Metanephros (tissue), 2 donors: ENCODE measurements around a stretch of chr17.

DNA sequence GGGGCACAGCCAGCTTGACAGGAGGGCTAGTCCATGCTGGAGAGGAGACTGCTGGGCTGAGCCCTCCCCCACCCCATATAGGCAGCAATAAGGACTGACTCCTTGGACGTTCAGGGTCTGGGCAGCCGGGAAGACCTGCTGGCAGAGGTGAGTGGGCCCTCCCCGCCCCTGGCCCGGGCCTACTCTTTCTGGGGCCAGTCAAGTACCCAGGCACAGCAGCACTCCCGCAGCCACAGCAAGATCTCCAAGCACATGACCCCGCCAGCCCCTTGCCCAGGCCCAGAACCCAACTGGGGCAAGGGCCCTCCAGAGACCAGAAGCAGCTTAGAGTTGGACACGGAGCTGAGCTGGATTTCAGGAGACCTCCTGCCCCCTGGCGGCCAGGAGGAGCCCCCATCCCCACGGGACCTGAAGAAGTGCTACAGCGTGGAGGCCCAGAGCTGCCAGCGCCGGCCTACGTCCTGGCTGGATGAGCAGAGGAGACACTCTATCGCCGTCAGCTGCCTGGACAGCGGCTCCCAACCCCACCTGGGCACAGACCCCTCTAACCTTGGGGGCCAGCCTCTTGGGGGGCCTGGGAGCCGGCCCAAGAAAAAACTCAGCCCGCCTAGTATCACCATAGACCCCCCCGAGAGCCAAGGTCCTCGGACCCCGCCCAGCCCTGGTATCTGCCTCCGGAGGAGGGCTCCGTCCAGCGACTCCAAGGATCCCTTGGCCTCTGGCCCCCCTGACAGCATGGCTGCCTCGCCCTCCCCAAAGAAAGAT is 8.6 kb upstream of the ABCC3 start:
- RAMPAGE, long total RNA: no peak

DNA sequence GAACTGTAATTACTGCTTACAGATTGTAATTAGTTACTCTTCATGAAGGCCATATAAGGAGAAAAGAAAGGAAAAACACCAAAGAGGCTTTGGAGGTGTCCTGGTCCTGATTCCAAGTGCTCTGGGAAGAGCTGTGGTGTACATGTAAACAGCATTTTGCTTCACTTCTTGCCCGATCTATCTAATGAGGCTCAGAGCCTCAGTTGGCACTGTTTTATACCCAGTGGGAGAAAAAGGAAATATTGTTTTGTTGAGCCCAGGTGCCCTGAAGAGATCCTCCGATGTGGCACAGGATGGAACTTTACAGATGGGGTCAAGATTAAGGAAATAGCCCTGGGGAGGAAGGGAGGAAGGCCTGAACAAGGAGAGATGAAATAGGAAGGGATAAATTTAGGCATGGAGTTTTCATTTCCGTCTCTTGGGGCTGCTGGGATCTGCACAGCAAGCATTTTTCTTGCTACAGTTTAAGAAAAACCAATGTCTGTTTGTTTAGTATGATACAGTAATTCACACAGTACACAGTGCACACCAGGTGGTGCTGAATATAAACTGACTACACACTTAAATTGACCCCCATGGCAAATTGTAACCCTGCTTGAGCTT is 845 bp upstream of the ANKRD40 start:
- RAMPAGE, long total RNA: no peak

- RAMPAGE, long total RNA: no peak
Measured at GRCh38 chr17:50756691-50757631, 10.4 kb downstream of the ANKRD40CL start.

GRCh38 chr17:50802723-50803175 is 32.6 kb upstream of the WFIKKN2 start:
- RAMPAGE, long total RNA: no peak

GRCh38 chr17:50828520-50829102 is 6.8 kb upstream of the WFIKKN2 start:
- RAMPAGE, long total RNA: no peak

GRCh38 chr17:50831460-50831963 is 3.9 kb upstream of the WFIKKN2 start:
- RAMPAGE, long total RNA: no peak

DNA sequence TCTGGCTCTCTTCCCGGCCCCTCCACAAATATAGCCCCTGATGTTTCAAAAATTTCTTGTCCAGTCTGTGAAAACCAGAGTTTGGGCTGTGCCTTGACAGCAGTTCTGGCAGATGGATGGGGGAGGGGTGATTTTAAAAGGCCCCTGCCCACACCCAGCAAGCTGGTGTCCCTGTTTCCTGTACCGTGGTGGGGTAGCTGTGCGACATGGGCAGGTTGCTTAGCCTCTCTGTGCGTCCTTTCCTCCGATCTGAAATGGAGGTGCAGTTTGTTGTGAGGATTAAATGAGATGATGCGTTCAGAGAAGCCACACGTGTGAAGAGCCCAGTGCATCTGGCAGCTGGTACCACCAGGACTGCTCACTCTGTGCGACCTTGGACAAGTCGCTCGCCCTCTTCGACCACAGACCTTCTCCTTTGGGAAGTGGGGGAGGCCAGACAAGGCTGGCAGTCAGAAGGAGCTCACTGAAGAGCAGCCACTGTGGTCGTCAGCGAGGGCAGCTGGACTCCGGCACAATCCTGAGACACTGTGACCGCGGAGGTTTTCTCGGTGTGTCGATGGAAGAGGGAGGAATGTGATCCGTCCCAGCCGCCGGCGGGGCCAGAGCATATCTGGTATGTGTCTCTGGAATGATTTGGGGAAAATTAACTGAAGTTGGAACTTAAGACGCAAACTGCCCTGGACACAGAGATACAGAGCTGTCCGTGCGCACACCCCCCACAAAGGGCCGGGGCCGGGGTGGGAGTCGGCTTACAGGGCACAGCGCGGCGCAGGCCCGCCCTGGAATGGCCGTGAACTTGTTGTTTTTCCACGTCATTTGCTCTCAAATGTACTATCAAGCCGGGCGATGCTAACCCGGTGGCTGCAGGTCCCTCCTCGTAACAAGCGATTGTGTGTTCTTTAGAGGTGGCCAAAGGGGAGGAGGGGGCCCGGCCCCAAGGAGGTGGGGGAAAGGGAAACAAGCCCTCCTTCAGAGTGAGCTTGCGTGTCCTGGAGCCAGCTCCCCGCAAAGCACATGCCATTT is 655 bp upstream of the WFIKKN2 start:
- RAMPAGE, long total RNA: no peak

- RAMPAGE, long total RNA: no peak
Measured at GRCh38 chr17:50903609-50904988, 37.9 kb upstream of the TOB1 start.

GRCh38 chr17:50908841-50909748 is 42.9 kb upstream of the TOB1 start:
- RAMPAGE, long total RNA: no peak

DNA sequence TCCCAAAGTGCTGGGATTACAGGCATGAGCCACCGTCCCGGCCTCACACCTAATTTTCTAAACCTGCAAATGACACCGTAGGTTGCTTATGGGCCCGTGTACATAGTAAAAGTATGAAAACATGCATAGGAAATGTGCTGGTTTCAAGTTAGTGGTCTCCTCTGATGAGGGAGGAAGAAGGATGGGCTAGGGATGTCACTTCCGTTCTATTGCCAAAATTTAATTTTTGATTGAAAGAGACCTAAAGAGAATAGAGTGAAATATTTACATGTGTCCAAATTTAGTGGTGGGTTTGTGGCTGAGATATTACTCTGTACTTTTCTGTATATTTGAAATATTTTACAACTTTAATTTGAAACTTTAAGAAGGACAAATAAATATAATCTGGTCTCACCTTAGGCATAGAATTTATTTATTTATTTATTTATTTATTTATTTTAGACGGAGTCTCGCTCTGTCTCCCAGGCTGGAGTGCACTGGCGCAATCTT is 47.8 kb upstream of the TOB1 start:
- RAMPAGE, long total RNA: no peak

GRCh38 chr17:50946408-50947220 is 80.5 kb upstream of the TOB1 start:
- RAMPAGE, long total RNA: no peak

DNA sequence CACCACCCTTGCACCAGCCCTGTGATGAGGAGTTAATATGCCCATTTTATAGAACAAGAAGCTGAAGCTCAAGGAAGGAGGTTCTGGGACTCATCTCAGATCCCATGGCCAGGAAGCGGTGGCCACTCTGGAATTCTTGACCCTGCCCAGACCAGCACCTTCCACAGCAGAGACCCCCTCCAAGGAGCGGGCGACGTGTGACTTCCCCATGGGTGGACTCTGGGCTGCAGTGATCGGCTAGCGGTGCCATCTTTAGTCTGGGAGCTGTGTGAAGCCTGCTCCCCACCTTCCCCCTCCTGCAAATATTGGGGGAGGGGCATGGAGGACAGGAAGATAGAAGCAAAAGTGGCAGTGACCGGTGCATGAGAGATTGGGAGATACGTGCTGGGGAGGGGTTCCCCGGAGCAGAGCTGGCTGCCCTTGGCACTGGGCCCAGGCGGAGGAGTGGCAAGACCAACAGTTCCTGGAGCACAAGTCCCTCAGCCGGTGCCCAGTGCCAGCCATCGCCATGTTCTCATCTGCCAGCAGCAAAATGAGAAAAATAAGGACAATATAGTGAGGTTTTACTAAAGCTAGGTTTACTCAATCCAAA is 81.9 kb upstream of the TOB1 start:
- RAMPAGE, long total RNA: no peak

DNA sequence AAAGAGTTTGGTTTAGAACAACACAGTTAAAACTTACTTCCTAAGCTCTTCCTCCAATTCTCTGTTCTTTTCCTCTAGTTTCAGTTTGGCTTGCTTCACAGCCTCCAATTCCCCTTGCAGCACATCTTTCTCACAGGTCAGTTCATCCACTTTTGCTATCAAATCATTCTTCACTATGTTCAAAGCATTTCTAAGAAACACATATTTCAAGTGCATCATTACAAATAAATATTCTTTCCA is 114.7 kb downstream of the SPAG9 start:
- RAMPAGE, long total RNA: no peak

DNA sequence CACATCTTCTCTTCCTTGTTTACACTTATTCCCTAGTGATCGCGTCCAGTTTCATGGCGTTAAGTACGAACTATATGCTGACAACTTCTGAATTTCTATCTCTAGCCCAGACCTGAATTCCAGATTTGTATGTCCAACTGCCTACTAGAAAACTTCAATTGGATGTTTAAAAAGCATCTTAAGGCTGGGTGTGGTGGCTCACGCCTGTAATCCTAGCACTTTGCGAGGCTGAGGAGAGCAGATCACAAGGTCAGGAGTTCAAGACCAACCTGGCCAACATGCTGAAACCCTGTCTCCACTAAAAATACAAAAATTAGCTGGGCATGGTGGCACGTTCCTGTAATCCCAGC is 40.3 kb downstream of the SPAG9 start:
- RAMPAGE, long total RNA: no peak

DNA sequence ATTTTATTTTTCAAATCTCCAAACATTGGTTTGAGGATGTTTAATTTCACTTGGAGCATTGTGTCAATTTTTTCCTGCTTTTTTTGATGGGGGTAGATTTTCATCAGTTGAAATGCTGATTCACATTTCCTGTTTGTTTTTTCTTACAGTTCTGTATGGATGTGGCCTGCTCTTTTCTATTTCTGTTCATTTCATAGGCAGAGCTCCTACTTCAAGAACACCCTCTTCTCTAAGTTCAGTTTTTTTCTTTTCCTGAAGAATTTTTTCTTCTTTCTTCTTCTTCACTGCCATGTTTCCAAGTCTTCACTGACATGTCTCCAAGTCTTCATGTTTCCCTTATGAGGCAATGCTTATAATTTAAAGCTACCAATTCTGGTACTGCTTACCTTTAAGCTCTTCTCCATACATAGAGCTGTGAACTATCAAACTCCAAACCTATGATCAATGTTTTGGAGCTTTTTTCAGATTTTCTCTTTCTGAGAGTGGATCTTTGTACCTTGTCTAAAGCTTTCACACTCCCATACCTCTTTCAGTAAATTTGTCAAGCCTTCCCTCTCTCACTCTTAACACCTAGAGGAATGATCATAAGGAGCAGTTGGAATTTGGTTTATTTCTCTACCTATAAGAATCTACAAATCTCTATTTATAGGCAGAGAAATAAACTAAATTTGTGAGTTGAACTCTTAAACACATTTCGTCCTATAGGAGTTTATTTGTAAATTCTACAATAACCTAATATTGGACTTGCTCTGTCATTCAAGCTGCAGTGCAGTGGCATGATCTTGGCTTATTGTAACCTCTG is 8.6 kb downstream of the MBTD1 start:
- RAMPAGE, long total RNA: no peak

- RAMPAGE, long total RNA: no peak
Measured at GRCh38 chr17:52389634-52390045, 231.1 kb upstream of the CA10 start.

DNA sequence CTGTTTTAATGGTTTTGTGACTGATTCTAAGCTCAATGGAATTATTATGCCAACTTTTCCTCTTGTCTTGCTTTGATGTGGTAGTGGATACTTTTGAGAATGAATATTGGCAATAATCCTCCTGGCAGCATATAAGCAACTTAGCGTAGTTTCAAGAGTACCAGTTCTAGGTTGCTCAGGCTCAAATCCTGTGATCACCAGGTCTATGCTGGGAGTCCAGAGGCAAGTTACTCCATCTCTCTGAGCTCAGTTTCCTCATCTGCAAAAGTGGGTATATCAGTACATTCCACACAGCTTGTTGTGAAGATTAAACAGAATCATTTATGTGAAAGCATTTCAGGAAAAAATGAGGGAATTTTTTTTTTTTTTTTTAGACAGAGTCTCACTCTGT is 480.2 kb downstream of the KIF2B start:
- RAMPAGE, long total RNA: no peak

GRCh38 chr17:54903344-54903797 is 2.7 kb downstream of the TOM1L1 start:
- RAMPAGE, long total RNA: no peak

- RAMPAGE, long total RNA: no peak
Measured at GRCh38 chr17:55238968-55239228, 25.9 kb upstream of the HLF start.

- RAMPAGE, long total RNA: no peak
Measured at GRCh38 chr17:55274397-55275079, 9.8 kb downstream of the HLF start.